HTERT-HM (cell line): ENCODE results near the gene TRAF3IP1.

GRCh38 chr2:238184781-238185326, 18.6 kb downstream of the ILKAP start:
- RRBS: no CpG with 5 or more reads among the region's 6 CpGs

- RRBS: no CpG with 5 or more reads among the region's 24 CpGs
Measured at GRCh38 chr2:238252739-238253465, 13.1 kb upstream of the HES6 start.

GRCh38 chr2:238287069-238287317, 1.4 kb downstream of the PER2 start:
- RRBS: no CpG with 5 or more reads among the region's 6 CpGs

- RRBS: no CpG with 5 or more reads among the region's 8 CpGs
Measured at GRCh38 chr2:238290019-238290660, 1.7 kb upstream of the PER2 start.

GRCh38 chr2:238320119-238320896, at the start of gene TRAF3IP1:
Gene TRAF3IP1, plus strand, starts transcription at chr2:238320518.
- RRBS: no CpG with 5 or more reads among the region's 99 CpGs

- RRBS: no CpG with 5 or more reads among the region's 7 CpGs
Measured at GRCh38 chr2:238454424-238454853, 27.7 kb downstream of the ASB1 start.

DNA sequence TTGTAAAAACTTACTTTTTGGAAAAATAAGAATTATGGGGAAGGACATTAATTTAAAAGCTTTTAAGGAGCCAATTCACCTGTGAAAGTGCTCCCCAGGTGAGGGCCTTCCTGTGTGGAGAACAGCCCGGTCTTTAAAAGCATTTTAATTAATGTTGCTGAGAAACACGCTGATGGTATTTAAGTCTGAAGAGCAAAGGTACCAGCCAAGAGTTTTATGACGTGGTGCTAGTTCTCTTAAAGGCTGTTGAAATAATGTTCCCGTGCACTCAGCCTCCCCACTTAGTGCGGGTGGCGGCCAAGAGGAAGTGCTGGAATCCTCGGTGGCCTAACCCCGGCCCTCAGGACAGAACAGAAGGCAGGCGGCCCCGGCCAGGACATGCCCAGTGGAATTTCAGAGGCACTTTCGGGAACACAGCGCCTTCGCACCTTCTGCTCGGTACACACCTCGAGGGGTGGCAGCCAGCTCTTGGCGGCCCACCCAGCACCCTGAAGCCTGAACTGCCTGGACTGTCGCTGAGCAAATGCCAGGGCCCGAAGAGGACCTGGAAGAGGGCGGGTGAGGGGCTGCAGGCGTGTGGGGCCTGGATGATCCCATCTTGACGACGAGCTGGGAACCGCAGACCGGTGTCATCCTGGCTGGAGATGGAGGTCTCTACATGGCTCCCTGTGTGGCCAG, 142.8 kb downstream of the ASB1 start:
- RRBS: no CpG with 5 or more reads among the region's 24 CpGs

GRCh38 chr2:238703660-238703998, 144.3 kb upstream of the TWIST2 start:
- RRBS: no CpG with 5 or more reads among the region's 4 CpGs

- RRBS: no CpG with 5 or more reads among the region's 12 CpGs
Measured at GRCh38 chr2:238907413-238908262, 59.8 kb downstream of the TWIST2 start.

DNA sequence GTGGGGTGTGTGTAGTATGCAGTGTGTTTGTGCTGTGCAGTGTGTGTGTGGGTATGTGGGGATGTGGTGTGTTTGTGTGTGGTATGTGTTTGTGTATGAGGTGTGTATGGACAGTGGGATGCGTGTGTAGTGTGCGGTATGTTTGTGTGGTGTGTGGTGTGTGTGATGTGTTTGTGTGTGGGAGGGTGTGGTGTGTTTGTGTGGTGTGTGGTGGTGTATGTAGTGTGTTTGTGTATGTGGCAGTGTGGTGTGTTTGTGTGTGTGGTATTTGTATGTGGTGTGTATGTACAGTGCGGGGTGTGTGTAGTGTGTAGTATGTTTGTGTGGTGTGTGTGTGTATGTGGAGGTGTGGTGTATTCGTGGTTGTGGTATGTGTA, 60.8 kb downstream of the TWIST2 start:
- RRBS: no CpG with 5 or more reads among the region's 4 CpGs

DNA sequence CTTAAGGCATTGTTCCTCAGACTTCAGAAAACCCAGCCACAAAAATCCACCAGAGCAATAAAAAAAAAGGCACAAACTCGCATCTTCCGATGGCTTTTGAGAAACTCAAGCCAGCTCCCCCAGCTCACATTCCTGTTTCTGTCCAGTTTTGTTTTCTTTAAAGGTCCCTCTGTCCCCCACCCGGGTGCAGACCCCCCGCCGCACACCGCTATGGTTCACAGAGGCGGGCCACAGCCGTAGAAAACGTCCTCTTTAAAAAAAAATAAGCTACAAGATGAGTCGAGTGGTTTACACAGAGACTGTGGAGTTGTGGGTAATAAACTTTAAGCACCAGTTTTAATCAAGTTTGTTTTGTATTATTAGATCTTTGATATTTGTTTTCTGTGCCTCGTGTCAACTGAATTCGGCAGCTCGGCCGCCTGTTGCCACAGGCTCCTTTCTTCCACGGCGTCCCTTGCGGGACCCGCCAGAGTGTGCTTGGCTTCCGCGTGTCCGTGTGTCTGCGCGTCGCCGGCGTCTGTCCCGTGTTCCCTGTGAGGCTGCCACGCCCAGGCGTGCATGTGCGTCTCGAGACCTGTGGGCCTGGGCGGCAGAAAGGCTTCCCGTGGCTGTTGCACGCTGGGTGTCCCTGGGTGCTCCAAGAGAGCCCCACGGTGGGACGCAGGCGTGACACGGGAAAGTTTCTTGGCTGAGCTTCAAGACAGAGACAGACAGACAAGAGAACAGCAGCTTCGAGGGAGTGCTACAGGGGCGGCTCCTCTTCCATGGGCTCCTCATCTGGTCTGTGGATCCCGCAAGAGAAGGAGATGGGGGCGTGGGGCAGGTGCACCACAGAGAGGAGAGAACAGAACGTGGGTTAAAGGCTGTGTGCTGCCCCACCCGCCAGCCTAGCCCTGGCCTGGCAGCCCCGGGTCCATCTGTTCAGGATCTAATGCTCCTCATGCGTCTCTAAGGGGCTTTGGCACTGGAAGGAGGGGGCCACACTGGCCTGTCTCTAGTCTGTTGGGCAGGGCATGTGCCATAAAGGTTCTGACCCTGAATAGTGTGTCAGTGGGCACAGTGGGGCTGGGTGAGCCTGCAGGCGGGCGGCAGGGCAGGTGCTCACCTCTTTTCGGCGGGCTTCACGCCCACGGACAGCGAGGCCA, 204.8 kb downstream of the TWIST2 start:
- RRBS: no CpG with 5 or more reads among the region's 53 CpGs

GRCh38 chr2:239116317-239116969, 268.6 kb downstream of the TWIST2 start:
- RRBS: no CpG with 5 or more reads among the region's 20 CpGs

- RRBS: no CpG with 5 or more reads among the region's 5 CpGs
Measured at GRCh38 chr2:239120507-239121124, 272.7 kb downstream of the TWIST2 start.

DNA sequence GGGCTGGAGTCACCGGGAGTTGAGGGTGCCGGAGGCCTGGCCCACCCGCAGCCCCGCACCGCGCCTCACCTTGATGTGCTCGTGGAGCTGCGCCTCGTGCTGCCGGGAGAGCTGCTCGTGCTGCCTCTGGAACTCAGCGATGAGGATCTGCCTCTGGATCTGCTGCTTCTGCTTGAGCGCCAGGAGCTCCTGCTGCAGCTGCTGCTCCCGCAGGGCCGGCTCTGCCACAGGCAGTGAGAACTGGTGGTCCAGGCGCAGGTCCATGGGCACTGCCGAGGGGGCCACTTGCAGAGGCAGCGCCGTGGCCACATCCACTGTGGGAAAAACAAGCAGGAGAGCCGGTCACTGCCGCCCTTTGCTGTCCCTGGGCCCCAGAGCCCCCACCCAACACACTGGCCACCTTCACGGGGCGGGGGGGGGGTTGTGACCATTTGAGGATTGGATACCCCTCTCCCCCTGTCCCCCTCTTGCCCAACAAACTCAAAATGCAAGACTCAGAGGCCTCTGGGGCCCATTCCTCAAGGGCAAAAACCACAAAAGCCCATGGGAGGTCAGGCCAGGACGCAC, 211.0 kb downstream of the HDAC4 start:
- RRBS: 92% methylated on average over 10 of the region's 24 CpGs

DNA sequence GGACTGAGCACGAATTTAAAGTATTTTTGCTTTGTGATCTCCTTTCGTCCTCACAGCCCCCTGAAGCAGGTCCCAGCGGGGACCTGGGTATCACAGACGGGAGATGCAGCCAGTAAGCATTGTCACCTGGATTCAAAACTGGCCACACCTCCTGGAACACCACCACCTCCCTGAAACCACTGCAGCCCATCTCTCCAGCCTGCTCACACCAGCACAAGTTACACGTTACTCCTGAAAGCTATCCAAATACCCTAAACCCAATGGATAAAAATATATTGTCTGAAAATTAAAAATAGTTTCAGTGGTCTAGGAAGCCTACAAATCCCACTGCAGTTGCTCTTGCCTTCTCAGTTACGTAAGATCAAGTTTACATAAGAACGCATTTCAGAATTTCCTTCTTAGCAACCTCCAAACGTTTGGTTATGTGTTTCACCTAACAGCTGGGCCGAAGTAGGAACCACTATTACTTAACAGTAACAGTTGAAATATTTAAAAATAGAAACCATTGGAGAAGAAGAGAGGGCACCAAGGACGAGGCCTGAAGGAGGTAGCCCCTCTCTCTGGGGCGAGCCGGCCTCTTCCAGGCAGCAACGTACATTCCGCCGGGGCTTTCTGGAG, 178.0 kb downstream of the HDAC4 start:
- RRBS: no CpG with 5 or more reads among the region's 15 CpGs

- RRBS: no CpG with 5 or more reads among the region's 4 CpGs
Measured at GRCh38 chr2:239245096-239245451, 155.7 kb downstream of the HDAC4 start.

- RRBS: no CpG with 5 or more reads among the region's 13 CpGs
Measured at GRCh38 chr2:239253209-239254072, 147.4 kb downstream of the HDAC4 start.

DNA sequence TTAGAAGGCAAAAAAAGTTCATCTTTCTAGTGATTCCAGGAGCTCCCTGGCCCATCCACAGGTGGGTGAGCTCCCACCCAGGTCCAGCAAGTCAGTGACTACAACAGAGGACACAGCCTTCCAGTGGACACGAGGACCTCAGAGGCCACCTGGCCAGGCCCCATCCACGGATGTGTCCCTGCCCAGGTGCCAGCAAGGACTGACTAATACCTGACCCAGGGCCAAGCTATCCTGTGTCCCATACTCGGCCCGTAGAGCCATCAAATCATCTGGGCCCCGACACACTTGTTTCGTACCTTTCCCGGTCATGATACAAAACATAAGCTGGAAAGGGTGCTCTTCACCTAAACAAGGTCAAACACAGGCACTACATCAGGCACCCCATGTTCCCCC, 94.6 kb downstream of the HDAC4 start:
- RRBS: no CpG with 5 or more reads among the region's 7 CpGs

- RRBS: no CpG with 5 or more reads among the region's 15 CpGs
Measured at GRCh38 chr2:239326564-239327356, 74.1 kb downstream of the HDAC4 start.

GRCh38 chr2:239399927-239400348, 882 bp downstream of the HDAC4 start:
- RRBS: 2% methylated on average over 29 of the region's 45 CpGs